ENCODE data around the genes RALGPS1, CDK9 and LCN2.

DNA sequence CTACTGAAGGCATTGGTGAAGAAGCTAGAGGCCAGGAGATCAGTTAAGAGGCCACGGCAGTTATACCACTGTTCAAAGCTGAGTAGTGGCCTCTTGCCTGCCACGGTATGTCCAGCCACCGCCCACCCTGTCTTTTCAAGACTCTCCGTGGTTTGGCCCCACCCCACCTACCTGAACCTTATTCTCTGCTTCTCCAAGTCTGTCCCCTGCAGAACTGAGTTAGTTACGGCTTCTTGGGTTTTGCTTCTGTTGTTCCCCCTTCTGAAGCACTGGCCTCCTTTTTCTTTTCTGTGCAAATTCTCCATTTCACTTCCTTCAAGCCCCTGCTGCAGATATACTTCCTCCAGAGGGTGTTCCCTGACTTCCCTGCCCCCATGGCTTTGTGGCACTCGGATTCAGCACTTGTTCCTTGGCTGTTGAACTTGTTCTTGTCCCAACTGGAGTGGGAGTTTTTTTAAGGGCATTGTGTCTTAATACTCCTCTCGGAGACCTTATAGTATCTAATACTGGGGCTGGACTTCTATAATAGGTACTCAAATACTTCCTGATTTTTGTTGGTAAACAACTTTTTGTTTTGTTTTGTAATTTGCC lies 2.0 kb downstream of the ZBTB34 start:
- PRO-cap, 2 experiments: no peak in any of the 2 experiments

DNA sequence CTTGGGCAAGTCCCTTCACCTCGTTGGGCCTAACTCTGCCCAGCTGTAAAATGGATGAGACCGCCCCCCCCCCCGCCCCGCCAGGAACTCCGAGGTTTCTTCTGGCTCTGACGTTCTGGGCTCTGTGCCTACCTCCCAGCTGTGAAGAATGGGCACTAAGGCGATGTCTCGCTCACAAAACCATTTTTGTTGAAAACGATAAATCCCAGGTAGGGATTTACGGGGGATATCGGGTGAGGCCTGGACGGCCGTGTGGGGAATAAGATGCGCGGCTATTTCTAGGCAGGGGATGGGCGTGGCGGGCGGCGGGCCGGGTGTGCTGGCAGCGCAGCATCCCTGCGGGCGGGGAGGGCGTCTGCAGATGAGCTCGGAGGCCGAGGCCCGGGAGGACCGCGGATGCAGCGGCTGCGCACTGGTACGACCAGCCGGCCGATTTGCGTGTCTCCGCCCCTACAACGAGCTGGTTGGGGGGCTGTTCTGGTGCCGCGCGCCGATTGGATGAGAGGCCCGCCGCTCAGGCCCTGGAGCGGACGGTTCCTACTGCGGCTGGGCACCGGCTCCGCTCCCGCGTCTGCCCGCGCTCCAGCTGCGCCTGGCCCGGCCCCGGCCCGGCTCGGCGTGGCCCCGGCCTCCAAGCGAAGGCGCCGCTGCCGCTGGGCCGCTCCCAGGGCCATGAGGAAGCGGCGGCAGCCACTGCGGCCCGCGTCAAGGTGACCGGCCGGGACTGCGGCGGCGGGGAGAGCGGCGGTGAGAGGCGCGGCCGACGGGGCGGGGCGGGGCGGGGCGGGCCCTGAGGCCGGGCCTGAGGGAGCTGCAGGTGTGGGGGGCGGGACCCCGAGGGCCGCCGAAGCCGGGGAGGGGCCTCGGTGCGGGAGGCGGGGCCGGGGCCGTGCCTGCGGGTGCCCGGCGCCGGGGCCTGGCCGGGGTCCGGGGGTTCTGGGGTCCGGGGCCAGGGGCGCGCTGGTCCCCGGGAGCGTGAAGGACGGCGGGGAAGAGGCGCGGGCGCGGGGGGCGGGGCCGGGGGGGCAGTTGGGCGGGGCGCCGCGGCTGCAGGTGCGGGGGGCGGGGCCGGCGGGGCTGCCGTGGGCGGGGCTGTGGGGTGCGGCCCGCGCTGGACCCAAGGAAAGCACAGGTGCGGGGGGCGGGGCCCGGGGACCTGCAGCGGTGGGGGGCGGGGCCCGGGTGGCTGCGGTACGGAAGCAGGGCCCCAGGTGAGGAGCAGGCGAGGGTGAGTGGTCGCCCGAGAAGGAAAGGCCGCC lies at the start of gene RALGPS1:
TSS of gene RALGPS1 (plus strand) at position 517 of the 1,259 bp plus-strand sequence.
- PRO-cap, 2 experiments: peak in 2 of 2 experiments; most common plus-strand start position 517 of the sequence (in 1); most common minus-strand start position 379 of the sequence (in 1)

DNA sequence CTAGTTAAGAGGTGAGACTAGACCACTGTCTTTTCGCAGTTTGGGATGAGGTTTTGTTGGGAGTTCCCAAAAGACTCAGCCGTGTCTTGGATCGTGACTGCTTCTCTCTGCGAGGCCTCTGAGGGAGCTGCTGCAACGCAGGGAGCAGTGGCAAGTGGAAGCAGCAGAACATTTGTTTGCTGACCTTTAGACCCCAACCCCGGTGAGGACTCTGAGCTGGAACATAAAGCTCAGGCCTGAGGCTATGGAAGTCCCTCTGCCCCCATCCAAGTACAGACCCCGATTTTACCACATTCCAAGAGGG lies 1.6 kb downstream of the RALGPS1 start:
- PRO-cap, 2 experiments: no peak in any of the 2 experiments

DNA sequence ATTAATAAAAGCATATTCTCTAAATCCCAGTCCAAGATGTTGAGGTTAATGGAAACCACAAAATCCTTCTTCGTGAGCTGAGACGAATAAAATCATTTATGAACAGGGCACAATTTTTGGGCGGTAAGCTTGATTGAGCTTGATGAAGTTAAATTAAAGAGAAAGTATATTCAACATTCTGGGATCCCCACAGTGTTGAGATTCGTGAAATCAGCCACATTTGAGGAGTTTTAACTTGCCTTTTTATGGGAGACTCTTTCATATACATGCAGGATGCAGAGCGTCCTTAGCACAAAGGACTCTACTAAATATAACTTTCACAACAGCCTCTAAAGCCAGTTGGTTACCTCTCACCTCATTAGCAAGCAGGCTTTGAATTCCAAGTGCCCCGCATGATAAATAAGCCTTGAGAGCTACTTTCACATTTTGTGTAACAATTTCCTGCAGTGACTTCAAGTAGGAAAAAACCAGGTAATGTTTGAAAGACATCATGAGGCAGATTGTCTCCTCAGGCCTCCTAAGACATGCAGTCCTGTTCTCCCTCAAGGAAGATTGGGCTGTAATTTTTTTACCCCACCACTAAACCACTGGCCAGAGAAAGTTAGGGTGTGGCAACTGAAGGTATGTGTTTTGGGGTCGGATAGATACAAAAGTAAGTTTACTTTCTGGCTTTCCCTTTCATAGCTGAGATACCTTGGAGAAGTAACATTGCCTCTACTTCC lies 50.5 kb downstream of the RALGPS1 start:
- PRO-cap, 2 experiments: no peak in any of the 2 experiments

GRCh38 chr9:127122867-127123328 lies 463 bp upstream of the ANGPTL2 start:
- PRO-cap, 2 experiments: no peak in any of the 2 experiments

DNA sequence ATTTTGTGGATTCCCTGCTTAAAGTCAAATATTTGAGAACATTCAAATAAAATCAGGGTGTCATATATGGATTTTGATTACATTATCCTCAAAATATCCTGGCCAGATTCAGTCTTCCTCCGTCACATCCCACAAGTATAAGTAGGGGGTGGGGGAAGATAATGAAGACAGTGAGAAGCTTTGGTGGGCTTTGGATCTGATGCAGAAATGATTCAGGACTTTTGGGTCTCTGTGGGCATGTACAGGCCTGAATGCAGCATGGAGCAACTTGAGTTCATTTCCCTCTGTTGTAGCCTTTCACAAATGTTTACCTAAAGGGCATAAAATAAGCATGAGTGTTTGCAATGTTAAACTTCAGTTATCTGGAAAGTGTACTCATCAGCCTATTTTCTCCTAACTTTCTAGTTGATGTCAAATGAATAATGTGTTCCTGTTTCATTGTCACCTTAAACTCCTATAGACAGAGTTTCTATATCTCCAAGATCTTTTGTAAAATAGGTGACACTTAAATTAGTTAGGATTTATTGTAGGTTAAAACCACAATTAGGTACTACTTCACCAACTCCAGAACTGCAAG lies 39.2 kb downstream of the GARNL3 start:
- PRO-cap, 2 experiments: no peak in any of the 2 experiments

DNA sequence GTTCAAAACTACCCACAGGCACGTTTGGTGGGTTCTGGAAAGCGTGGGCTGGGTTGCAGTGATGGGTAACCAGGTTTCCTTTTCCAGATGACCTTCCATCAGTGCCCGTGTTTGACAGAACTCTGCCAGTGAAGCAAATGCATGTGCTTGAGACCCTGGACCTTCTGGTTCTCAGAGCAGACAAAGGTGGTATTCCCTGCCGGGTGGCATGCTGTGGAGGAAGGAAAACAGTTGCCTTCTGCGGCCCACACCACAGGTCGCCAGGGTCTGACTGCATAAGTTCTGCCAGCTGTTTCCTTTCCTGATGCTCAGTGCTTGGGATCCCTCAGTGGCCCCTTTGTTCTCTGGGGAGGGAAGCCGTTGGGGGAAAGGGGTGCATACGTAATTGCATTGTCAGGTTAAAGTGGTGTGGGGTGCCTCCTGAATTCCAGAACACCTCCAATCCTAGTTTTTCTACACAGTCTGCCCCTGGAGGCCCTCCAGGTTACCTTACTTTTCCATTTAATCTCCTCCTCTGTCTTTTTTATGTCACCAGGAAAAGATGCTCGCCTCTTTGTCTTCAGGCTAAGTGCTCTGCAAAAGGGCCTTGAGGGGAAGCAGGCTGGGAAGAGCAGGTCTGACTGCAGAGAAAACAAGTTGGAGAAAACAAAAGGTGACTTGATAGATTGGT lies 43.1 kb upstream of the SLC2A8 start:
- PRO-cap, 2 experiments: no peak in any of the 2 experiments

DNA sequence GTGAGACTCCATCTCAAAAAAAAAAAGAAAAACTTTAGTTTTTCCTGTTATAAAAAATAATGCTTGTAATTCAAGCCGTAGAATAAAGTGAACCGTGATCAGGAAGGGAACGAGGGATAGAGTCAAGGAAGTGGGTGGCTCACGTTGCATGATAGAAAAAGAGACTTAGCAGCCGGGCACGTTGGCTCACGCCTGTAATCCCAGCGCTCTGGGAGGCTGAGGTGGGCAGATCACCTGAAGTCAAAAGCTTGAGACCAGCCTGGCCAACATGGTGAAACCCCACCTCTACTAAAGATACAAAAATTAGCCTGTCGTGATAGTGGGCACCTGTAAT lies 48.6 kb downstream of the LRSAM1 start:
- PRO-cap, 2 experiments: no peak in any of the 2 experiments

- PRO-cap, 2 experiments: peak in 2 of 2 experiments; most common plus-strand start chr9:127562254 (in 2); most common minus-strand start chr9:127561907 (in 1)
These were observed 7.1 kb downstream of the NIBAN2 start for GRCh38 chr9:127561519-127562435.

DNA sequence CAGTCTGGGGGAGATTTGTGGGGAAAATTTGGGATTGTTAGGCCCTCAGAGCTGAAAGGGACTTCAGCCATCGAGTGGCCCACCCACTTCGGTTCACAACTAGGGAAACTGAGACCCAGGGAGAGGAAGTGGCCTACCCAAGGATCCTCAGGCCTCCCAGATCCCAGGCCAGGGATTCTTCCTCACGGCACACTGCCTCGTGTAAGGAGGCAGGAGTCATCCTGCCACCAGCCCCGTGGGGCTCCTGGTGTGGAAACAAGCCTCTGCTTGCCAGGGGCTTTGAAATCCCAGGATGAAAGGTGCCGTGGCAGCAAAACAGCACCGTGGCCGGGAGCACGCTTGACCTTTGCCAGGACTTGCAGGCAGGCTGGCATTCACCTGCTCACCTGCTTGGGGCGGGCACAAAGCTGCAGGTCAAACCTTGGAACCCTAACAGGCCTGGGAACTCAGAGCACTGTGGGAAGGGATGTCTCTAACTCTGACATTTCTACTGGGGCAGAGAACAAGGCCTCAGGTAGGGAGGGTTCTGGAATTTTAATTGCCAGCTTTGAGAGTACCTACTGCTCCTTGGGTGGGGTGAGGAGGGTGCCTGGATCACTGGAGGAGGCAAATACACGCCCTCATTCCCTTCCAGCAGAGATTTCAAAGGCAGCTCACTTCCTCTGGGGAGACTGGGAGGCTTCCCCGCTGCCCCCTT lies 2.5 kb downstream of the NIBAN2 start:
- PRO-cap, 2 experiments: no peak in any of the 2 experiments

DNA sequence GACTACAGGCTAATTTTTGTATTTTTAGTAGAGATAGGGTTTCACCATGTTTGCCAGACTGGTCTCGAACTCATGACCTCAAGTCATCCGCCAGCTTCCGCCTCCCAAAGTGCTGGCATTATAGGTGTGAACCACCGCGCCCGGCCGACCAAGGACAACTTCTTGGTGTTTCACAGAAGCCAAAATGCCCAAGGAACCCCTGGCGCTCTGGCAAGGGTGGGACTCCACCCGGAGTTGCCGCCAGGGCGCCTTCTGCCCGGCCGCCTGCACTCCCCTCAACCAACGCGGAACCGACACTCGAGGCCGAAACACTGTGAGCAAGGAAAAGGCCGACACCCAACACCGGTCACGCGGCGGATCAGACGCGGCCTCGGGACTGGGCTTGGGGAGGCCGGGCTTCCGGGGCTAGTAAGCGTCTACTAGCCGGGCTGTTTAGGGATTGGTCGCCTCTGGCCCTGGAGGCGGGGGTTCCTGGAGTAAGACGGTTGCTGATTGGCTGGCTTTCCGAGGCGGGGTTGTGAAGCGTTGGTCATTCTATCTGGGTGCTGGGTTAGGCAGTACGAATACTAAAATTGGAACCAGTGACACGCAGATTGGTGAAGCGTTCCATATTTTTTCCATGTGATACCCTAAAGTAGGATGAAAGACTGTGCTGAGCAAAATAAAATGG lies 7.6 kb upstream of the CFAP157 start:
- PRO-cap, 2 experiments: peak in 2 of 2 experiments; most common plus-strand start position 537 of the sequence (in 1); most common minus-strand start position 378 of the sequence (in 2)

- PRO-cap, 2 experiments: peak in 2 of 2 experiments; most common plus-strand start chr9:127786070 (in 2); most common minus-strand start chr9:127785952 (in 2)
These were observed at the start of gene CDK9 for GRCh38 chr9:127785845-127786885. Gene CDK9 (plus strand): TSS chr9:127786034.

- PRO-cap, 2 experiments: no peak in any of the 2 experiments
These were observed 7.4 kb downstream of the CDK9 start for GRCh38 chr9:127792866-127793923.

- PRO-cap, 2 experiments: peak in 1 of 2 experiments; most common plus-strand start chr9:127898665 (in 1)
These were observed 1.1 kb downstream of the ST6GALNAC6 start for GRCh38 chr9:127898351-127898732.

GRCh38 chr9:127959265-127959919 lies 21.4 kb downstream of the EEIG1 start:
- PRO-cap, 2 experiments: no peak in any of the 2 experiments

- PRO-cap, 2 experiments: peak in 2 of 2 experiments; most common plus-strand start chr9:127978027 (in 1); most common minus-strand start chr9:127978034 (in 1)
These were observed 3.0 kb downstream of the EEIG1 start for GRCh38 chr9:127977450-127978613.

- PRO-cap, 2 experiments: no peak in any of the 2 experiments
These were observed 32.0 kb downstream of the NAIF1 start for GRCh38 chr9:128034965-128035574.

GRCh38 chr9:128108063-128108957 lies 19.2 kb downstream of the PTGES2 start:
- PRO-cap, 2 experiments: no peak in any of the 2 experiments

DNA sequence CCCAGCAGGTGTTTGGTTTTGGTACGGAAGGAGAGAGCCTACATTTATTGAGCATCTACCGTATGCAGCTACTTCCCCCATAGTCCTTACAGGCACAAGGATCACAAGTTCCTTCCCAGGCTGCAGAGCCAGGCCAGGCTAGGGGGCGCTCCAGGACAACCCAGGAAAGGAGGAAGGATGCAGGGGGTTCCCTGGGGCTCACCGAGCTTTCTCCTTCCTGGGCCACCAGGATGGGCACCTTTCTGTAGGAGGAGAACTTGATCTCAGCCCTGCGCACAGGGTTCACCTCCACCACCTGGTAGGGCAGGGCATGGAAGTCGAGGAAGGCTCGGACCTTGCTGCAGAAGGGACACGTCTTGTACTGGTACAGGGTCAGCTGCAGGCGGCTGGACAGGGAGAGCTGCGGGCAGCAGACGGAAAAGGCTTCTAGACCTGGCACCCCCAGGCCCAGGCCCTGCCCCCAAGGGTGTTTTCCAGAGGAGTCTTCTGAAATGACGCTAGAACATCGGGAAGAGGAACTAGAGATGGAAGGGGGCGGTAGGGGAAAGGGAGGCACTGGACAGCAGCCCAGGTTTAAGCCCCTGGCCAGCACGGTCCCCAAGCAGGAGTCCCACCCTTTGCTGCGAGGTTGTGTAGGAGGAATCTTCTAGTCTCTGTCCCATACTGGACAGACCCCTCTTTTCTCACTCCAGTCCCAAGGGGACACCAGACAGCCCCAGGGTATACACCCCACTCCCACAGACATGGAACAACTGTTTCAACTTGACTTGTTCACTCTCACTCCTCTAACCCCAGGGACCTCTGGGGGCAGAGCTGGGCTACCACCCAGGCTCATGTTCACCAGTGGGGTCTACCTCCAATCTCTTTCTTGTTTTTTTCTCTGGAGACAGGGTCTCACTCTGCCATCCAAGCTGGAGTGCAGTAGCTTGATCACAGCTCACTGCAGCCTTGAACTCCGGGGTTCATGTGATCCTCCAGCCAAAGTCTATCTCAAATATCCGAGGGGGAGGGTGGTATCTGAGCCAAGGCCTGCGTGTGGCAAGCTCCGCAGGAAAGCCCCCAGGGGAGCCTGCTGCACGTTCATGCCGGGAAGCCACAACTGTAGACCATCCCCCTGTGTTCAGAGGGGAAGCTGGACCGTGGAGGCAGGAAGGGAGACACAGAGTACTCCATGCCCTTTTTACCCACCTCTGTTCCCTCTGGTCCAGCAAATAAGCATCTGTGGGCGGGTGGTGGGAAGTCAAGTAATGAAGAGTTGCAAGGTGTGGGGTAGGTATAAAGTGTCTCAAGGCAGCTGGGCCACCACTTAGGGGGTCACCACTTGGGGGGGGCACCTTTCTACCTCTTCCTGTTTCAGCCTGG lies 2.0 kb downstream of the PTGES2 start:
- PRO-cap, 2 experiments: no peak in any of the 2 experiments

DNA sequence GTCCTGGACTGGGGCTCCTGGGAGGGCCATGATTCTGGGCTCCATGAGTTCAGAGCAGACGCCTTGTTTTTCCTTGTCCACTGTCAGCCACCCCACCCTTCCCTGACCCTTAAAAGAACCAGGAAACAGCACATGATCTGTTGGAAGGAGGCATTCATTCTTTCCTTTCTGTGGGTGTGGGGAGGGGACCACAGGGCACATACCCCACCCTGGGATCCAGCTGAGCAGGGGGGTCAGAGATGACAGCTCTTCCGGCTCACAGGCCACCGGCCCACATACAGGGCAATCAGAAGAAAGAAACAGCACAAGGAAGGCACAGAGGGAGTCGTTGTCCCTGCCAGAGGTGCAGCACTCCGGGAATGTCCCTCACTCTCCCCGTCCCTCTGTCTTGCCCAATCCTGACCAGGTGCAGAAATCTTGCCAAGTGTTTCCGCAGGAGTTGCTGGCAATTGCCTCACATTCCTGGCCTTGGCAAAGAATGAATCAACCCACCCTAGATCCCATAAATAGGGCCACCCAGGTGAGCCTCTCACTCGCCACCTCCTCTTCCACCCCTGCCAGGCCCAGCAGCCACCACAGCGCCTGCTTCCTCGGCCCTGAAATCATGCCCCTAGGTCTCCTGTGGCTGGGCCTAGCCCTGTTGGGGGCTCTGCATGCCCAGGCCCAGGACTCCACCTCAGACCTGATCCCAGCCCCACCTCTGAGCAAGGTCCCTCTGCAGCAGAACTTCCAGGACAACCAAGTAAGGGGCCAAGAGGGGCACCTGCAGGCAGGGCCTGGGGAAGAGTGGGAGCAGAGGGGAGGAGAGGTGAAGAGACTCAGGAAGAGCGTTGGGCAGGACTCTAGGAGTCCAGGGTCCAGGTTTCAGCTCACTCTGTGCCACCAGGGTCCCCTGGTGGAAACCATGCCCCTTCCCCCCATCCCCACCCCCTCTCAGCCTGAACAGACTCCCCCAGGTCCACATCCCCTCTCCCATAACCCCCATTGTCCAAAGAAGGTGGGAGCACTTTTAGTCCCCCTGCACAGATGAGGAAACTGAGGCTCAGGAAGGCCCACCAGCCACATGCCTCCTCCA lies at the start of gene LCN2:
TSS of gene LCN2 (plus strand) at position 532 of the 1,075 bp plus-strand sequence.
- PRO-cap, 2 experiments: peak in 1 of 2 experiments; most common plus-strand start position 318 of the sequence (in 1); most common minus-strand start position 82 of the sequence (in 1)

All from Metastatic Liver Carcinoma in the Lung (tissue), 2 donors.